Prostate gland (tissue), 2 donors: ENCODE results near the genes GRM3, DMTF1 and FAM237B.

DNA sequence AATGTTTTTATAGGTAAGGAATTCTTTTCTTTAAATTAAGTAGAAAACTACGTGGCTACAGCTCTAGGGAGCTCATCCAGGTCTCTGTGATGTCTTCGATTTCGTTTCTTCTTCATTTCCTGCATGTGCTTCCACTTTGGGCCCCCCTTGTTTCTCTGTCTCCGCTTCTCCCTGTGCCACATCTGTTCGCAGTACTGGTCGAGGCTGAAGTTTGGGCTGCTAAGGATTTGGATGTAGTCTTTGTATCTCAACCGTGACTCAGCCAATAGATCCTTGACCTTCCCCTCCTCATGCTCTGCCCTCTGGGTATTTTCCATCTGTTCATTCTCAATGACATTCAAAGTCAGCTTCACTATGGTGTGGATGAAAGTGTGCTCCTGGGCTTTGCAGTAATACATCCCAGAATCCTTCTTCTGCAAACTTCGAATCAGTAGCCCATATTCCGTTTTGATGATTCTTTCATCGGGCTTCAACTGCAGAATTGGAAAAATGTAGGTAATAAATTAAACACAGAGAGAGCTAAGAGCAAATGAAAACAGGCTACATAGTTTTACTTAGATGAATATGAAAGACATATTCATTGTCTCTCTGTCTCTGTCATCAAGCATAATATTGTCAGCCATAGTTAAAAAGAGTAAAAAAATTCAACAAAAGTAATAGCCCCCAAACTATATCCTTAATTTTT lies 187.3 kb downstream of the SEMA3D start:
- PRO-cap, result no peak
- RAMPAGE, long total RNA, 2 experiments, result no peak in any of the 2 experiments

DNA sequence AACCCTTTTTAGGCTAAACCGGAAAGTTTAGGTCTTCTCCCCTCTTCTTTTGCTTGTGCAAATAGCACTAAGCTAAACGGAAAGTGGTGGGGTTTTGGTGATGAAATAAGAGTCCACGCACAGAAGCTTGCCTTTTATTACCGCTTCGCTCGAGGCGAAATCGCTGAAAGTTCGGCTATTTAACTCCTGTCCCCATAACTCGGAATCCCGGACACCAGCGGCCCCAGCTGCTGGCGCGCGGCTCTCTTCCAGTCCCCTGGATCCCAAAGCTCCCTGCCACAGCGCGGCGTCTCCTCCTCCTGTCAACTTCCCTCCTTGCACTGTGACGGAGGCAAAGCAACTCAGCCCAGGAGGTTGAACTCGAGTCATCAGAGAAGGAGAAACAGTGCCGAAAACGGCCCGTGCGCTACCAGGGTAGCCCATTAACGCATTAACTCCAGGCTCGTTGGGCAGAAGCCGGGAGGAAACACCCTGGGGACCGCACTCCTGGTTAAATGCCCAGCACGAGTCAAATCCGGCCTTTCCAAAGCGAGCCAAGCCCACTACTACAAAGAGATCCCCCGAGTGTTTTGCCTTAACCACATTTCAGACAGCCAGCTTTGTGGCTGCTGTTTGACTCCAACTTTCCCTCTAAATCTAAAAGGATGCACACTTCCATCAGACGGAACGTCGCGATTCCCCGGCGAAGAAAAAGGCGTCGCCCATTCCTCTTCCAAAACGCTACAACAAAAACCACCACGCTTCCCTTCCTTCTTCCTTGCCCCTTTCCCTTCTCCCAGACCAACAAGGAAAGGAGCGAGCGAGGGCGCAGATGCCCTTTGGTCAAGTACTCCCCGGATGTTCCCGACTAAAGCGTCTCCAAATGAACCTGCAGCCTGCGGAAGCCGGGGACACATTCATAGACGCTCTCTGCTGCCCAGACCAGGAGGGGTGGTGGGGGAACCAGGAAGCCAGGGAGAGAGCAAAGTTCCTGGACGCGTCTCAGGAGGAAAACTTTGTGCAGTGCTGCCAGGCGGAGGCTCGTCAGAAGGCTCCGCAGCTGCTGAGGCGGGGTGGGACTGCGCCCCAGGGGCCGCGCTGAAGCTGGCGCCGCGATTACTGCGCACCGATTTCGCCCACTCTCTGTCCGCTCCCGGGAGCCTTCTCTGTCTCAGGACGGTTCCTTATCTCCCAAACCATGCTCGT lies 1.1 kb downstream of the SEMA3D start:
- PRO-cap, result bidirectional peak, plus-strand start at position 371 of the sequence, minus-strand start at position 309 of the sequence
- RAMPAGE, long total RNA, 2 experiments, result no peak in any of the 2 experiments

- PRO-cap, result unidirectional peak, plus-strand start at chr7:86643911
- RAMPAGE, long total RNA, 2 experiments, result no peak in any of the 2 experiments
These were observed at the start of gene GRM3 for GRCh38 chr7:86643474-86643996. GRM3 (plus strand) TSS chr7:86643909.

- PRO-cap, result no peak
- RAMPAGE, long total RNA, 2 experiments, result no peak in any of the 2 experiments
These were observed 179.3 kb downstream of the ELAPOR2 start for GRCh38 chr7:86880122-86880632.

DNA sequence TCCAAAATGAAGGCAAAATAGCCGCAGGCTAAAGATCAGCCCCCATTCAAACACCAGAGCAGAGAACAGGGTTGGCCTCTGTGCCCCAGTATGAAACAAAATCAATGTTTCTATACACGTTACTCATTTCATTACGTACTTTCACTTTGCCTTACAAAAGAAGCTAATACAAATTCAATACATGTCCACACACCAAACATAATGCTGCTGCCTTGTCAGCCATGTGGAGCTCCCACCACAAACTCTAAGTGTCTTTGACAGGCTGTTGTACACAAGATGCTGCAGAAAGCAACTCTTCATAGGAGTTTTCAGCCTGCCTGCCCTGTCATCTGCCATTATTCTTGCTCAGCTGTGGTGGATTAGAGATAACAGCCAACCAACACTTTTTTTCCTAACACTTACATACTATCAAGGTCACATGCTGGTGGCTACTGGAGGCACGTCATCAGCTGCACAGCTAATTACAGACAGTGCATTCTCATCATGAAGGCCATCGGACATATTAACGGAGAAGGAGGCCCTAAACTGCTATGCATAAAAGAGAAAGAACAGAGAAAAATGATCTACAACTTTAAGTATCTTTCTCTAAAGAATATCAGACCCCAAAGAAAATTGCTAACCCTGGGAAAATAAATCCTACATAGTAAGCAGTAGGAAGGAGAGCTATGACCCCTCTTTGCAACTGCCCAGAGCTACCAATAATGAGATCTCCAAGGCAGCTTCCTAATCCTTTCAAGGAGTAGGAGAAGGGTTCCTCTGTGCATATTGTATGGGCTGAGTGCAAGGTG lies 55.0 kb downstream of the ELAPOR2 start:
- PRO-cap, result no peak
- RAMPAGE, long total RNA, 2 experiments, result no peak in any of the 2 experiments

GRCh38 chr7:87038945-87039529 lies 20.4 kb downstream of the ELAPOR2 start:
- PRO-cap, result no peak
- RAMPAGE, long total RNA, 2 experiments, result no peak in any of the 2 experiments

- PRO-cap, result no peak
- RAMPAGE, long total RNA, 2 experiments, result no peak in any of the 2 experiments
These were observed 3.2 kb downstream of the ELAPOR2 start for GRCh38 chr7:87056297-87056674.

DNA sequence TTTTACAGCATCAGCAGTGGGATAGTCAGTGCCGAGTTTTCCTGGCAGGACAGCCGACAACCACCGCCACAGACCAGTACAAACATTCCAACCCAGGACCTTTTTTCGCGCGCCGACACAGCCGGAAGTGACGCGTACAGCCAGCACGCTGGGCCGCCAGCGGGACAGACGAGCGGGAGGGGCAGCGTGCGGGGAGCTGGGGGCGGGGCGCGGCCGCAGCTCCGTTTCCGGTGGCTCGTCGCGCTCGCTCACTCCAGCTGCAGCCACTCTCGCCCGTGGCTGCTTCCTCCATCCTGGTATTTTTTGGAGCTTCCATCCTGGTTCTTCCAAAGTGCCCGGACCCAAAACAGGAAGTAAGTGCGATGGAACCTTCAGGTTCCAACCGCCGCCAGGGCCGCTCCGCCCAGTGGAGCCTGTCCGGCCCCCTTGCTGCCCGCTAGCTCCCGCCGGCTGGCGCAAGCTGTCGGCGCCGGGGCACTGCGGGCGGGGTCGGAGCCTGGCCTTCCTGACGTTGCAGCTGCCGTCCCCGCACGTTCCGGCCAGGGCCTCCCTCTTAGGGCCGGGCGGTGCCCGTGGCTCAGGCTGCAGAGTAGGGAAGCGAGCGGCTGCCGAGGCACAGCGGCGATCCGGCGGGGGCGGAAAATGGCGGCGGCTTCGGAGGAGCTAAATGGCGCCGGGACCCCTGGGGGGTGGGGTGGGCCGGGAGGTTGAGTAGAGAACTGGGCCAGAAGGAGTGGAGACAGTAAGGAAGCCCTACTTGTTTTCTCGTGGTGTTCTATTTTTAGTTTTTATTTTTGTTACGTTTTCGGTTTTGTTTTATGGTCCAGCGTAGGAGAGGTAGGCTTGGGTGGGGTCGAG lies at the start of gene DMTF1:
DMTF1 (plus strand) TSS at position 251 of the 858 bp plus-strand sequence.
- PRO-cap, result bidirectional peak, plus-strand start at position 251 of the sequence, minus-strand start at position 117 of the sequence
- RAMPAGE, long total RNA, 2 experiments, result start-site peak on the plus strand in 2 of 2 experiments, centred at positions 245 to 417 of the sequence, 43 to 114 reads per replicate

DNA sequence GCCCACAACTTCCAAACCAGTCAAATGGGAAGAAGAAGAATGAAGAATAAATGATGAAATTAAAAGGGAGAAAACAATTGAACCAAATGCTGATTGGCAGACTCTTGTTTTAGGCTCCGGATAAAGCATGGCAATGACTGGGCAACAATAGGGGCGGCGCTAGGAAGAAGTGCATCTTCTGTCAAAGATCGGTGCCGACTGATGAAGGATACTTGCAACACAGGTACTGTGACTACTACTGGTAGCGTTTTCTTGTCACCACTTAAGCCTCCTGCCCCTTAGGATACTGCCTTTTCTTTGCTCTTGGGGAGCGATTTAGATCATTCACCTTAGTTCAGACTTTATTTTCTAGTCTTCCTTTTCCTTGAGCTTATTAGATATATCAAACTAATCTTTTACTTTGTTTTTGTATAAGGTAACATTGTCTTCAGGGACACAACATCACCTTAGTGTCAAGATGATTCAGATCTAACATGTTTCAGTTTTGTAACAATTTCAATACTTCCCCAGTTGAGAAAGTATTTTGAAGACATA lies 29.9 kb downstream of the DMTF1 start:
- PRO-cap, result no peak
- RAMPAGE, long total RNA, 2 experiments, result no peak in any of the 2 experiments

DNA sequence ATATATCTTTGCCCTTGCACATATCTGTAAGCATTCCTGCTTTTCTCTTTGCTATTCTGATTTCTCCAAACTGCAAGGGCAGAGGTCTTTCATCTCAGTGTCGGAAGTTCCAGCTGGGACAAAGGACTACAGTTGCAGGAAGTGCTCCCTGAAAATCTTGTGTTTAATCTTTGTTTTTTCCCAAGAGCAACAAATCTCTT lies 22.1 kb upstream of the ABCB4 start:
- PRO-cap, result no peak
- RAMPAGE, long total RNA, 2 experiments, result no peak in any of the 2 experiments

GRCh38 chr7:88225879-88226588 lies 6.2 kb upstream of the SRI start:
- PRO-cap, result no peak
- RAMPAGE, long total RNA, 2 experiments, result no peak in any of the 2 experiments

DNA sequence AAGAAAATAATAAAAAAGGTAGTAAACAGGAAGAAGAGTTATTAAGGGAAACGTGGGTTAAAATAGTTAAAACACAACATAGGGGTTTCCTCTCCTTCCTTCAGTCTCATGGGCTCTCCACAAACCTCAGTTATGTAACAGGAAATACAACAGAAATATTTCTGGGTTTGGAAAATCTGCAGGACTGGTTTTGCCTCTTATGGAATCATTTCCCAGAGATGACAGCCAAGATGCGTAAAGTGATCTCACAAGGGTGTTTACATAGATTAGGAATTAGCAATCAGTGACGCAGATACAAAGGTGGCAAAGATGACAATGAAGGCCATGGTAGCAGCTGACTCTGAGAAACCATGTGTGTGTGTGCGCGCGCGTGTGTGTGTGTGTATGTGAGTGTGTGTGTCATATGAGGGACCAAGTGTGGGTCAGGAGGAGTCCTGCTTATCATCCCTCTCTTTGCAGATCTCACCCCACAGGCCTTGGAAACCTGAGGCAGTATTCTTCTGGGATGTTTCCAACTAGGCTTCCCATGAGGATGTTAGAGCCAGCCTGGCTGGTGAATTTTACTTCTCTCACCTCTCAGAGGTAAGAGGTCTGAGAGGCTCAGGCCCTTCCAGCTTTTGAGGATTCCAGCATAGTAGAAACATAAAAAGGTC lies 14.8 kb downstream of the STEAP4 start:
- PRO-cap, result unidirectional peak, plus-strand start at position 414 of the sequence
- RAMPAGE, long total RNA, 2 experiments, result no peak in any of the 2 experiments

DNA sequence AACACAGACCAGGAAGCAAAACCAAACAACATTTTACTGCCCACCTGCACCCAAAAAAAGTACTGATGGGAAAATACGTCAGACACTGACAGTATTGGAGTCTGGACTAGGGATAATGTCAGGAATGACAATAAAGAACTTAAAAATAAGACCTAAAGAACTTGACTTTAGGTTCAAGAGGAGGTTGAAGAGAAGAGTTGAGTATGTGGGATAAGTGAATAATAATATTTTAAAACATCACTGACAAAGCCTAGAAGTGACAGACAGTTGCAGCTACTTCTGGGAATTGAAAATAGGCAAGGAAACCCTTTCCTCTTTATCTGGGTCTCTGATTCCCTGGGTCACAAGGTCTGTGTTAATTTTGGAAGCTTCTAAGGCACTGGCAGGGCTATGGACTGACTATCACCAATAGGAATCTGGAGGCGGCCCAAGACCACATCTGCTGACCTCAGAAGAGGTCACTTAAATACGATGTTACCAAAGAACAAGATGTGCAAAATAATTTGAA lies 5.2 kb upstream of the STEAP4 start:
- PRO-cap, result no peak
- RAMPAGE, long total RNA, 2 experiments, result no peak in any of the 2 experiments

DNA sequence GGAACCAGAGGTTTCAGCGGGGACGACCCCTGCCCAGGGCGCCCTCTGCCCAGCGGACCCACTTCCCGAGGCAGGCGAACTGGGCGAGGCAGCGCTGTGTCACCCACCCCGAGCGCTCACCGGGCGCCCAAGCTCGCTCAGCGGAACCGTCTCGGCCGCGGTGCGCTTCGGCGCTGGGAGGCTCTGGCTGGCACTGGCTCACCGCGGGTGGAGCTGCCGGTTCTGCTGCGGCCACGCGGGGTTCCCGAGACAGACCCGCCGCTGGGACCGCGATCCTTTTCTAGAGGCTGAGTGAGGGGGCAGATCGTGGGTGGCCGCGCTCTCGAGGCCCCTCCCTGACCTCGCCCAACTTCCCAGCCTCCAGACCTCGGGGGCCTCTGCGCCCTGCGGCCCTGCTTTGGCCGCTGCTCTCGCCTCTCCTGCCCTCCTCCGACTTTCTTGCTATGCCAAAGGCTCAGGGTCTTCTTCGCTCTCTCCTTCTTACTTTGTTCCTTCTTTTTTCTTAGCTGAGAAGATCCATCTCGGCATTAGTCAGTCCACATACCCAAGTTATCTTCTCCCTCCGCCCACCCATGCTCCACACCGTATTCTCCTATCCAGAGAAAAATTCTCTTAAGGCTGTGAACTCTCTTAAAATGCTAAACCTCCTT lies at the start of gene FAM237B:
FAM237B (minus strand) TSS at position 253 of the 650 bp plus-strand sequence.
- PRO-cap, result no peak
- RAMPAGE, long total RNA, 2 experiments, result no peak in any of the 2 experiments

GRCh38 chr7:90596735-90597075 lies 584 bp downstream of the CDK14 start:
- PRO-cap, result no peak
- RAMPAGE, long total RNA, 2 experiments, result no peak in any of the 2 experiments

DNA sequence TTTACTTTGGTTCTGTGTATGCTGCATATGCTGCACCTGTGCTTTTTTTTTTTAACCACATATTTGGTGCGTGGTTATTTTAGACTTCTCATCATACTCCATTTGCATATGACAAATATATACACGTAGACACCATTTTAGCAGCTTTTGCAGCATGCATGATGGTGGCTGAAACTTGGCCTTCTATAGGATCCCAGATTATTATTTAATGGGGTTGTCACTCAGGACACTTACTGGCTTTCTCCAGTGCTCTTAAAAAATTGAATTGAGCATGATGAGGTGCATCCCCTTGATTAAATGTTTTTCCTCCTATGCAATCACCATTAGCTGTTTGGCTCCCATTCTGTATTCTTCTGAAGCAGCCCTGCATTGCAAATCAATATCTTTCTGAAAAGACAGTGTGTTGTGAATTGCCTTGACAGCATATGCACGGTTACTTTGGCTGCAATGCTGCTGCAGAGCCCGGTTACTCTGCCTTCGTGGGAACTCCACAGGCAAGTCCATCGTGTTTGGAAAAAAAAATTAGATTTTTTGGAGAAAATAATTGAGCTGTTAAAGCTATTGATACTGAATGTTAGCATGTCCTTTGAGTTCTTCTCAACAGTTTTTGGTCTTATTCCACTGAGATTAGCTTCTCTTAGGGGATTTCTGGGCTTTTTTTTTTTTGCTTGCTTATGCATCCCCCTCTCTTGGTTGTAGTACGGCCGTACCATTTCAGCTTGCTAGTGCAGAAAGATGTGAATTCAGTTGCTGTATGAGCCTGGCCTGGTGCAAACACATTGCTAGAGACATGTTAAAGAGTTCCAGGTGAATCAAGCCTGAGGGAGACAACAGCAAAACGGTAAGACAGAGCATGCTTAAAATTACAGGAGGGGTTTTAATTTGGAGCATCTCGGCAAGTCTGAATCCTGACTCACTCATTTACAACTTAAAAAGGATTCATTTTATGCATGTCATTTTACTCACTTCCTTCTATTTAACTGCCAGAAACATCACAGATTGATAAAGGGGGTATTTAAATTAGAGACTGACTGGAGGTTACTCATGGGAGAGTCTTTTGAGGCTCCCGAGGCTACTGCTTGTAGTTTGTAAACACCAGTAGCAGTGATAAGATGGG lies 113.4 kb downstream of the CDK14 start:
- PRO-cap, result no peak
- RAMPAGE, long total RNA, 2 experiments, result no peak in any of the 2 experiments

- PRO-cap, result no peak
- RAMPAGE, long total RNA, 2 experiments, result no peak in any of the 2 experiments
These were observed 123.0 kb downstream of the CDK14 start for GRCh38 chr7:90718938-90719762.

GRCh38 chr7:91181084-91181496 lies 83.1 kb upstream of the FZD1 start:
- PRO-cap, result no peak
- RAMPAGE, long total RNA, 2 experiments, result no peak in any of the 2 experiments

DNA sequence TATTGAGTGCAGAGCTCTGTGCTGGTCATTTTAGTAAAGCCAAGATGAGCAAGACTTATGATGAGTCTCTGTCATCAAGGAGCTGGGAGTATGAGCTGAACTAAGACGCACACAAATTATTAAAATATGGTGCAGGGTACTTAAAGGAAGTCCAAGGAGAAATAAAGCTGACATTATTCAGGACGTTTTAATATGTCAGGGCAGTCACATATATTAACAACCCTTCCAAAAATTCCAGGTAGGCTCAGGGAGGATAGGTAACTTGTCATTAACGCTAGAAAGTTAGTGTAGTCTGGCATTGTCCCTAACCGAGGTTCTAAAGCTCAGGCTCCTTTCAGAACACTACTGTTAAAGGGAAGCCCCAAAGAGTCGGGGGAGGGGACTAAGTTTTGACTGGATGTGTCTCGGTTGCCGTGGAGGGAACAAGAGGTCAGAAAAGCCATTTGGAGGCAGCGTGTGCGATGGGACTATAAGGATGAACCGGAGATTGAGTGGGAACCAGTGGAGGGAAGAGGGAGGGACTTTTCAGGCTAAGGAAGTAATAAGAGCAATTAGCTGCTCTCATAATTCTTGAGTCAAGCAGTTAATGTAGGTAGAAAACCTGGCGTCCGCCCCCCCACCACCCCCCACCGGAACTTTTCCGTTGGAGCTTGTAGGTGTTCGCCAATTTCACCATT lies 656 bp upstream of the AKAP9 start:
- PRO-cap, result bidirectional peak, plus-strand start at position 443 of the sequence, minus-strand start at position 318 of the sequence; bidirectional peak, plus-strand start at position 573 of the sequence, minus-strand start at position 489 of the sequence
- RAMPAGE, long total RNA, 2 experiments, result no peak in any of the 2 experiments

GRCh38 chr7:92133477-92134297 lies 590 bp downstream of the CYP51A1 start:
- PRO-cap, result unidirectional peak, plus-strand start at chr7:92133853; unidirectional peak, plus-strand start at chr7:92134077
- RAMPAGE, long total RNA, 2 experiments, result no peak in any of the 2 experiments